RPMI7951 (cell line): ENCODE measurements around a stretch of chr13.

DNA sequence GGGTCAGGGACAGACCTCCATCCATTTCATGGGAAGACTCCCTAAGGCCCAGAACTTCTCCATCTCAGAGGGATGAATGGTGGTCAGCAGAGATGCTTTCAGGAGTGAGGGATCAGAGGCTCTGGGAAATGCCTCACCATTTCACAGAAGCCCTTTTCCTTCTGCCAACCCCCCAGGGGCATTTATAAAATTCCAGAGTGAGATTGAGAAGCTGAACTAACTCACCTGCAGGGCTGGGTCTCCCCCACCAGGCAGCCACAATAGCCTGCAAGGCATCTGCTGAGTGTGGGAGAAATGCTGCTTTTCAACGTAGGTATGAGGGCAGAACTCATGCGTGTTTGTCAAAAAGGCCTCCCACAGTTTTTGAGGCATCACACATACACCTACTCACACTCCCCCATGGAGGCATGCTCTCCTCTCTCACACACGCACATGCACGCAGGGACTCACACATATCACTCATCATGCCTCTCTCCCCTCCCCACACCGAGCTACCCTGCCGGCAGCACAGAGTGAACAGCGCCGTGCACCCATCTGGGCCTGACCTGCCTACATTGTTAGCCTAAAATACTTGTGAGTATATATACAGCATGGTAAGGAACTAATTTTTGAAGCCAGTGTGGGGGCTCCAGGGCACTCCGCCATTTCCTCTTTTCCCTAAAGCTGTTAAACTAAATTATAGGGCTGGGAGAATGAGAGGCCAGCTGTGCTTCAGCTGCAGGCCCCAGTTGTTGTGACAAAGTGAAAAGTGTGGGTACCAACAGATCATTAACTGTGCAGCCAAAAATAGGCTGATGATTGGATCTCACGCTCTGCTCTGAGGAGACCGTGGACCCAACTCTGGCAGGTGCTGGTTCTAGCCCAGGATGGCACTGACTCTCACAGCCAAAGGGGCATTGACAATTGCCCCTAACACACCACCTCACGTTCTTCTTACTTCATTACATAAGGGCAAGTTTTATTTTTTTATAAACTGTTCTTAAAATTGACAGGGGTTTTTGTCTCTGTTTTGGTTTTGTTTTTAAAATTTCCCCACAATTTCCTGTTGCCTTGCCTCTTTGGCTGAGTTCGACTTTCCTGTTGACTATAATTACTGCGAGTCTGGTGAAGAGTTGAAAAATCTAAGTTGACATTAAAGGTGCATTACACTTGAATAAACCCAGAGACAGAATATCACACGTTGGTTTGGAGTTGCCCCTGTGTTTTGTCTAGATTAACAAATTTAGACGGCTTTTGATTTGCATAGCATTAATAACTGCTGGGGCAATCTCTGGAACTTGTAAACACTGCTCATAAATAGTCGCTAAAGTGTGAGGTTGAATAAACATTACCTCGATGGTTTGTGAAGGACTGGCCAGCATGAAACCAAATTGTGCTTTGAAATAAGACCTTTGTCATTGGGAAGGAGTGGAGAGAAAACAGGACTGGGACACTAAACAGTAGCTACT lies 390.9 kb downstream of the FGF9 start:
- RAMPAGE, long total RNA, result no peak

DNA sequence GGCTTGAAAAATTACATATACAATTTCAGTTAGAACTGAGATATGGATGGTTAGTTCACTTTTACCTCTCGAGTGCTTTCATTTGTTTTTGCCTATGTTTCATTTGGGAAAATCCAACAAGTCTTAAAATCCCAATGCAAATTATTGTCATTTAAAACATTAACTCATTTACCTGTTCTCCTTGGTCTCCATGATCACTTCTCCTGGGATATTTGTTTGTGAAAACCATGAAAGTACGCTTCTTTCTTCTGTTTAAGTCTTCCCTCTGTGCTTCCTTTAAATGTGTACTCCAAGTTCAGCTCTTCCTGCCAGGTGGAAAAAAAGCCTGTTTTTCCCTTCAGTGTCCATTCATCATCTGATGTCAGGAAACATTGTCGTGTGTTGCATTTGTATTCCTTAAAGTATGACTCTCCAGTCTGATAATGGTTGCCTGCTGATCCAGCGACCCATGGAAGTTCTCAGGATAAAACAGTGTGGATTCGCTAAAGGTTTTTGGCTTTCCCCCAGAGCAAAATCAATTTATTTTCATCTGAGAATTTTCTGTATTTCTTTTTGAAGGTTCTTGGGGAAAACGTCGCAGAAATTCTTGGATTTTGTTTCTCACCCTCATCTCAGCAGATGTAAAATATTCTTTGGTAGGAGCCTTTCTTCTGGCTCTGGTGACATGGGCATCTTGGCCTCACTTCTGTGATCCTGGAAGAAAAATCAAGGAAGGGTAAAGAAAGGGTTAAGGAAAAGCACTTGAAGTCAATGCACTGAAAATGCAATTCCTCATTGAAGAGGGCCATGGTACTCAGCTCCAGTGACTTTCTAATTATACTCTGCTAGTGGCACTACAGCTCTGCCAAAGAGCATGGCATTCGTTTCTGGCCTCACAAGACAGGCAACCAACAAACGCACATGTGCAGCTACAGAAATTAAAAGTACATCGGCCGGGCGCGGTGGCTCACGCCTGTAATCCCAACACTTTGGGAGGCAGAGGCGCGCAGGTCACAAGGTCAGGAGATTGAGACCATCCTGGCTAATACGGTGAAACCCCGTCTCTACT lies 22.1 kb downstream of the SACS start:
- RAMPAGE, long total RNA, result no peak

- RAMPAGE, long total RNA, result no peak
Observed at GRCh38 chr13:23427123-23427986, 6.1 kb downstream of the SACS start.

DNA sequence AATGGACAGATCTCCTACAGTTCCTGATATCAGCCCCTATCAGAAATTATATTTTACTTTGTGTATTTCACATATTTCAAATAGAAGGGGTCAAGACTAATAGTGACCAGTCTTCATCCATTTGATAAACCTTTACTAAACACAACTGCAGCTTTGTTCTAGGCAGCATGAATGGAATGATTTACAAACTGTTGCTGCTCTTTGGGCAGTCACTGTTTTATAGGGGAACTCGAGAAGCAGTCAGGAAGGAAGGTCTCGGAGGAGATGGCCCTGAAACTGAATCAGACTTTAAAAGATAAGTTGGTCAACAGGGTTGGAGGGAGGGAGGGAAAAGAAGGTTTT lies 37.2 kb upstream of the SACS start:
- RAMPAGE, long total RNA, result no peak

GRCh38 chr13:23491475-23491905 lies 58.0 kb upstream of the SACS start:
- RAMPAGE, long total RNA, result no peak

GRCh38 chr13:23579032-23580142 lies 9.2 kb downstream of the TNFRSF19 start:
- RAMPAGE, long total RNA, result no peak

DNA sequence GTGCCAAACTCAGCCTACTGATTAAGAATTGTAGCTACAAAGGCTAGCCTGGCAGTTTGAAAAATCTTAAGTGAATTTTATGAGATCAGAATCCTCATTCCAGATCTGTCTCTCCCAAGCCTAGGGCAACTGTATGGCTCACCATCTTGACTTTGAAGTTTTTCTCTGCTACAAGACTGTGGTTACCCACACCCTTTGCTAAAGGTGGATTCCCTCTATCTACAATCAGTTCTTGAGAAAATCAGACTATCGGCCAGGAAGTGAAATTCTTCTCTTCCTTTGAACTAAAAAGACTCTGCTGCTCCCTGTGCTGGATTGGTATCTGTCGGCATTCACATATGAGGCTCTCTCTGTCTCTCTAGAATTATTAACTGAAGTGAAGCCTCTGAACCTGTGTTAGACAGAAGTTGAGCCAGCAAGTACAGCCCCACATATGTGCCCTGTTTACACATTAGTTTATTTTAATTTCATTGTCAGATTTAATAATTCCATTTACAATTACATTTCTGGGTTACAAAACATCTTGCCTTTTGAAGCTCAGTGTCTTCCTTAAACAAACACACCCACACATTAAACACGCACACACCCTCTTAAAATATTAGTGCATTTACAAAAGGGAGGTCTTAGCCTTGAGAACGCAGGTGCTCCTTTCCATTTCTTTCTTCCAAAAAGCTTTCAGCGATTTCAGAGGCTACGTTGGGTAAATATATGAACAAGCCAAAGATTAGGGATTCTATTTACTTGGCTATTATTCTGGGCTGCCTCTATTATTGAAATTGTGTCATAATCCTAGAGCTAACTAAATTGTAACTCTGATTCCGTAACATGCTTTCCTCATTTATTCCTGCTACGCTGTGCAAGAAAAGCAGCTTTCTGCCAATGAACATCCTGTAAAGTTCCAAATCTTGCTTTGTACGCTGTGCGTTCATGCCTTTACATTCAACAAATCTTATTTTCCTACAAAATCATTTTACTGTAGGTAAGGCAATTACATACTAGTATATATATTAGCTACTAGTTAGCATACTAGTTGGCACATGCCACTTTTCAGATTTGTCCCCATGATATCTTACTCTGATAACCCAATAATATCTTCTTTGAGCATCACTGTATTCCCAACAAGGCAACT lies 145.6 kb downstream of the MIPEP start:
- RAMPAGE, long total RNA, result no peak

DNA sequence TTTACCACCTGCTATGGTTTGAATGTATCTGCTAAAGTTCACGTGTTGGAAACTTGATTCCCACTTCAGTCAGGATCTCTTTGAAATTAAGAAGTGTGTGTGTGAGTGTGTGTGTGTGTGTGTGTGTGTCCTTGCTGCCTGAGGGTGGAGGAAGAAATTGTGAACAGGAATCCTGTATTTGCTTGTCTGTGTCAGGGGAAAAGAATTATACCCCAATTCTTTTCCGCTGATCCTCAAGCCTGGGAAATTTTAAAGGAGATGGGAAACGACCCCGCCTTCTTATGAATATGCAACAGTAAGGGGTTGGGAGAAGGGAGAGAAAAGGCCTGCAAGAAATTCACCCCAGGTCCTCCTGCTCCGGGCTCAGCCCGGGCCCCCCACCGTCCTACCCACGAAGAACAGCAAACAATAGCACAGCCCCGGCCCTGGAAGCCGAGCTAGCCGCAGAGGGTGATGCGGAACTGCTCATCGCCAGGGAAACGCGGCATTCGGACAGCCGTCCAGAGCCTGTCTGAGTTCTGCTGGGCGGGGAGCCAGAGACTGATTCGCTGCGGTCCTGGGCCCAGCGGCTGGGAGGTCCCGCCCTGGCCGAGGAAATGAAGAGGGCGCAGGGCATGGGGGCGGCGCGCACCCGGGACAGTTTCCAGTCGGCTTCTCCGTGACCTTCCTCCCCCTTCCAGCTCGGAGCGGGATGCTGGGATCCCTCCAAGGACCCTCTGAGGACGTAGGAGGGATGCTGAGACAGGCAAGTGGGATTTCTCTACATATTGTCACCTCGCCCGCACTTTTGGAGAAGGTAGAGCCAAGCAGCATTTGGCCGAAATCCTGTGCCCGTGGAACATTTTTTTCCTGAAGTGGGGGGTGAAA lies 90.2 kb upstream of the MIPEP start:
- RAMPAGE, long total RNA, result no peak

DNA sequence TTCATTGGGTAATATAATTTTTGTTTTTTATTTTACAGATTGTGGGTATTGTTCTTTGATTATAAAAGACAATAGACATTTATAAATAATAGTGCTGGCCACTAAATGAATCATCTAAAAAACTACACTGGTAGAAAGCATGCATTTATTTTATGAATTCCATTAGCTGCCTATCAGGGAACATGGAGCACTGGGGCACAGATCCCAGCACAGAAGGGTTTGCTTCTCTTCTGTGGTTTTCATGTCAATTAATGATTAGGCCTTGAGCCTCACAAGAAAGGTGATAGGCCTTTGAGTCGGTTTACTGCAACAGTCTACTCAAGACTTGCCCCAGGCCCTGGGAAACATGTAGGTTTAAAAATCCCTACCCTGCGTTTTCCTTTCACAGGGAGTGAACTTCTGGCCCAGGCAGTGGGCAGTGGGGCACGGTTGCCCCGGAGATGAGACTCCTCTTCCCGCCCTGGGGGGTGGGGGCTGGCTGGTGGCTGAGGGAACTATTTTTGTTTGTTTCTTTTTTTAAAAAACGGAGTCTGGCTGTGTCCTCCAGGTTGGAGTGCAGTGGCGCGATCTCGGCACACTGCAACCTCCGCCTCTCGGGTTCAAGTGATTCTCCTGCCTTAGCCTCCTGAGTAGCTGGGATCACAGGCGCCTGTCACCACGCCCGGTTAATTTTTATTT lies 637 bp upstream of the SPATA13 start:
- RAMPAGE, long total RNA, result no peak

GRCh38 chr13:24183743-24184239 lies 23.3 kb downstream of the SPATA13 start:
- RAMPAGE, long total RNA, result no peak

DNA sequence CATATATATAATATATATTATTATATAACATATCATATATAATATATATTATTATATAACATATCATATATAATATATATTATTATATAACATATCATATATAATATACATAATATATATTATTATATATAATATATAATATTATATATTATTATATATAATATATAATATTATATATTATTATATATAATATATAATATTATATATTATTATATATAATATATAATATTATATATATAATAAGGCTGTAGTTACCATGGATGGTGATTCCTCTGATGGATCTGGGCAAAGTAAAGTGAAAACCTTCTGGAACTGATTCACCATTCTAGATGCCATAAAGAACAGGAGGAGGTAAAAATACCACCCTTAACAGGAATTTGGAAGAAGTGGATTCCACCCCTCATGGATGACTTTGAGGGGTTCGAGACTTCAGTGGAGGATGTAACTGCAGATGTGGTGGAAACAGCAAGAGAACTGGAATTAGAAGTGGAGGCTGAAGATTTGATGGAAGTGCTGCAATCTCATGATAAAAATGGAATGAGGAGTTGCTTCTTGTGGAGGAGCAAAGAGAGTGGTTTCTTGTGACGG lies 29.7 kb downstream of the SPATA13 start:
- RAMPAGE, long total RNA, result no peak

DNA sequence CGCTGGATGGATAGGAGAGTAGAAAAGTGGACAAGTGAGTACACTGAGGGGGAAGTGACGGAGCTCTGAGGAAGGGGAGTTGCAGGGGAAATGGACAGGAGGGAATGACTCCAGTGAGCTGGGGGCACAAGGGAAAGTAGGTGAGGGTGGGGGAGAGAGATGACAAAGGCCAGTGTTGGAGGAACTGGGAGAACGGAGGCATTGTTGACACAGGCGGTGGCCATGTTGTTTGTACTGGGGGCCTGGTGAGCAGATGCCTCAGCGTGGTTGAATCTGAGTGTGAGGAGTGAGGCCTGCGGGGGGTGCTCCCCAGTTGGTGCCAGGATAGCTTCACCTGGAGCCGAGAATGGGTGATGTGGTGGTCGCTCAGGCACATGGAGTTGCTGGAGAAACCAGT lies 32.6 kb downstream of the SPATA13 start:
- RAMPAGE, long total RNA, result no peak

DNA sequence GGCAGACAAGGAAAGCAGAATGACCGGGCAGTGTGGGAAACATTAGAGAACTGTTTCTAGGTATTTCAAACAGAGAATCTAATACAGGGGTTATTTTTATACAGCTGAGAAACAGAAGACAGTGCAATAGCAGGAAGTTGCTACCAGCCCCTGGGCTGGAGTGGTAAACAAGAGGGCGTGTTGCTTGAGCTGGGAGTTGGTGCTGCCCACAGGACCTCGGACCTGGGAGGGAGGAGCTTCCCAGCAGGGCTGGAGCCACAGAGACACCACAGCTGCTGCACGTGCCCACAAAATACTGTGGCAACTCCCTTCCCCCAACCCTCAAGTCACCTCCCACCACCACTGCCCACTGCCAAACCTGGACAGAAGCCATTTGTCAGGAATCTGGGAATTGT lies 57.0 kb downstream of the SPATA13 start:
- RAMPAGE, long total RNA, result no peak

- RAMPAGE, long total RNA, result no peak
Observed at GRCh38 chr13:24223770-24224295, 63.3 kb downstream of the SPATA13 start.

- RAMPAGE, long total RNA, result no peak
Observed at GRCh38 chr13:24253616-24254100, 55.7 kb upstream of the C1QTNF9 start.

DNA sequence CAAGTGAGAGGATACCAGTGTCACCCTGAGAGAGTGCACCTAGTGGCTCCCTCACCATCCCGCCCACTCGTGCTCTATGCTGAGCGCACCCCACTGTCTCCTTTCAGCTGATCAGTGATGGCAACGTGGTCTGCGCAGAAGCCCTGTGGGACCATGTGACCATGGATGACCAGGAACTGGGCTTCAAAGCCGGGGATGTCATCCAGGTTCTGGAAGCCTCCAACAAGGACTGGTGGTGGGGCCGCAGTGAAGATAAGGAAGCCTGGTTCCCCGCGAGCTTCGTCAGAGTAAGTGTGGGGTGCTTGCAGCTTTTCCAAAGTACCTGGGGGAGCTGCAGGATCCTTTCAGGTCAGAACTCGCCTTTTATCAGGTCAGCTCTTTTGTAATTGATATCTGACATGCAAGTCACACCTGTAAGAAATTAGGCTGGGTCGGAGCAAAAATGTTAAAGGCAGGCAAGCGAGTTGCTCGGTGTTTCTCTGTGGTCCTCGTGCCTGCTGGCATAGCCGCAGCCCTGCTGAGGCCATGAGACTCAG lies 23.2 kb upstream of the C1QTNF9 start:
- RAMPAGE, long total RNA, result no peak

- RAMPAGE, long total RNA, result no peak
Observed at GRCh38 chr13:24294518-24294909, 14.9 kb upstream of the C1QTNF9 start.

DNA sequence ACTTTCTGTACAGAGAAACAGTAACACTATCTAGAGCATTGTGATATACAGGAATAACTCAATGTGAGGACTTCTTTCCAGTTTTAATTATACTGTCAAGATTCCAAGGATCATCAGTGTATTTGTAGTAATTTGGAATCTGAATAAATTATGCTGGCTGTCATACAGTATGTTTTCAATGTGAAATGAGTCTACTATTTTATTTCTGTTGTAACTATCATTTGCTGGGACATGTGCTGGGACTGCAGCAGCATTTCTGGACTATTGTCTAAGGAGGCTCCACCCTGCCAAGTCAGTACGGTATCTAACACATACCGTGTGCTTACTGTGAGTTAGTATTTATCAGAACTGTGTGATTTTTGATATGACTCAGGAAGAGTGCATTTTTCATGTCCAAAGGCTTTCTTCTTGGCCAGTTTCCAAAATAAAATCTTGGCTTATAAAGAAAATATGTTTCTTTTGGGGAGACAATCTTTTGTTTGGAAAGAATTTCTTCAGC lies 11.7 kb downstream of the PARP4 start:
- RAMPAGE, long total RNA, result no peak

DNA sequence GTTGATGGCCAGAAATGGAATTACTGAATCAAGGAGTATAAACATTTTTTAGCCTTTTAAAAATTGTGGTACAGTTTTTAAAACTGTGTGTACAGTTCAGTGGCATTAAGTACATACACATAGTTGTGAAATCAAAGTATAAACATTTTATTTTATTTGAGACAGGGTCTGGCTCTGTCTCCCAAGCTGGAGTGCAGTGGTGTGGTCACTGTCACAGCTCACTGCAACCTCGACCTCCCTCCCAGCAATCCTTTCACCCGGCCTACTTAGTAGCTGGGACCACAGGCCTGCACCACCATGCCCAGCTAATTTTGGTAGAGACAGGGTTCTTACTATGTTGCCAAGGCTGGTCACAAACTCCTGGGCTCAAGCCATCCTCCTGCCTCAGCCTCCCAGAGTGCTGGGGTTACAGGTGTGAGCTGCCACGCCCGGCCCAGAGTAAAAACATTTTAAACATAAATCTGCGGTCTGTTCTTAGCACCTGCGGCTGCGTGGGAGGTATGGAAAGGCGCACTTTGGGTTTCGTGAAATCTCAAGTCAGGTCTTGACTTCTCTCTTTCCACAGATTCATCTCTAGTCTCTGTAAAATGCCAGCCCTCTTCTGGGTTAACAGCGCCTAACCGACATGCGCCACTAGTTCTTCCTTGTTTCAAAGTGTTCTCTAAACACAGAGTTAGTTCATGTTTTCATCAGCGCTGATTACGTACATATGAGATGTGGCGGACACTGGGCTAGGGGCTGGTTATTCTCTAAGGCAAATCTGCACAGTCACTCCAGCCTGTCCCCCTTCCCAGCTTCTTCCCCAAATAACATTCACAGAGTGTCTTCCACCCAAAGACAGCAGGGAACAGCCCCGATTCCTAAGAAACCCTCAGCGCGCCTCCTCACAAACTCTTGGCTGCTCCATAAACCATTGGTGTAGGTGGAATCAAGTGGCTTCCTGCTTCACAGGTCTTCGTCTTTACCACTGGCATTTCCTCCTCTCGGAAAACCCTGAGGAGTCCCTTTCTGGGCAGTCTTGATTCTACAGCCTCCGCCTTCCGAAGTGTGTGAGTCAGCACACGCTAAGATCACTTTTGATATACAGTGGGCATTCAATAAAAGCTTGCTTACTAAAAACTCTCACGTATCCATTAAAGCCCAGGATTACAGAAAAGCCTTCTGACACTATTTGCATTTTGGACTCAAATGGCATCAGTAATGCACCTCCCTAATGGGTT lies 1.5 kb downstream of the PARP4 start:
- RAMPAGE, long total RNA, result no peak

GRCh38 chr13:24559881-24560364 lies 47.3 kb upstream of the PARP4 start:
- RAMPAGE, long total RNA, result no peak